Body of pancreas (tissue), 2 donors: ENCODE data around the genes GEMIN6 and SOS1.

DNA sequence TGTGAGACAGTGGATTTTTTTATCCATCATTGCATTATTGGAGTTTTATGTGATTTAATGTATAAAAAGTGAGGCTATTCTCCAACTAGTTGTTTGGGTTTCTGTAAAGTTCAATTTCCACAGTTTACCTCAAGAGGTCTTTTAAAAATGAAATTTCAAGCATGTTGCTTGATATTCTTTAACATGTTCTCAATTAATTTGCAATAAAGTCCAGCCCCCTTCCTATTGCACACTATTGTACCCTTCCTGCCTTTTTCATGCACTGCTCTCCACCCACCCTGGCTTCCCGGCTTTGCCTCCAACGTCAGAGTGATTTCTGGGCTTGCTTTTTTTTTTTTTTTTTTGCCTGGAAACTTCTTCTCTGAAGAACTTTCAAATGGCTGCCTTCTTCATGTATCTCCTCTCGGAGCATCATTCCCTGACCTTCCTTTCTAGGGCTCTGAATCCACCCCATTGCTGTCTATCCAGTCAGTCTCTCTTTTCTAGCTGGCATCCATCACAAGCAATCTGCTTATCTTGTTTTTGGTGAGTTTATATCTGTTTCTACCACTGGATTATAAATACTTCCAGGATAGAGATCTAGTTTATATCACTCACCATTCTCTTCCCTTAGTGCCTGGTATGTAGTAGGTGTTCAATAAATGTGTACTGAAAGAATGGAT, 24.4 kb upstream of the CYP1B1 start:
- PRO-cap: no peak
- RAMPAGE, long total RNA, 2 experiments: no peak in any of the 2 experiments

DNA sequence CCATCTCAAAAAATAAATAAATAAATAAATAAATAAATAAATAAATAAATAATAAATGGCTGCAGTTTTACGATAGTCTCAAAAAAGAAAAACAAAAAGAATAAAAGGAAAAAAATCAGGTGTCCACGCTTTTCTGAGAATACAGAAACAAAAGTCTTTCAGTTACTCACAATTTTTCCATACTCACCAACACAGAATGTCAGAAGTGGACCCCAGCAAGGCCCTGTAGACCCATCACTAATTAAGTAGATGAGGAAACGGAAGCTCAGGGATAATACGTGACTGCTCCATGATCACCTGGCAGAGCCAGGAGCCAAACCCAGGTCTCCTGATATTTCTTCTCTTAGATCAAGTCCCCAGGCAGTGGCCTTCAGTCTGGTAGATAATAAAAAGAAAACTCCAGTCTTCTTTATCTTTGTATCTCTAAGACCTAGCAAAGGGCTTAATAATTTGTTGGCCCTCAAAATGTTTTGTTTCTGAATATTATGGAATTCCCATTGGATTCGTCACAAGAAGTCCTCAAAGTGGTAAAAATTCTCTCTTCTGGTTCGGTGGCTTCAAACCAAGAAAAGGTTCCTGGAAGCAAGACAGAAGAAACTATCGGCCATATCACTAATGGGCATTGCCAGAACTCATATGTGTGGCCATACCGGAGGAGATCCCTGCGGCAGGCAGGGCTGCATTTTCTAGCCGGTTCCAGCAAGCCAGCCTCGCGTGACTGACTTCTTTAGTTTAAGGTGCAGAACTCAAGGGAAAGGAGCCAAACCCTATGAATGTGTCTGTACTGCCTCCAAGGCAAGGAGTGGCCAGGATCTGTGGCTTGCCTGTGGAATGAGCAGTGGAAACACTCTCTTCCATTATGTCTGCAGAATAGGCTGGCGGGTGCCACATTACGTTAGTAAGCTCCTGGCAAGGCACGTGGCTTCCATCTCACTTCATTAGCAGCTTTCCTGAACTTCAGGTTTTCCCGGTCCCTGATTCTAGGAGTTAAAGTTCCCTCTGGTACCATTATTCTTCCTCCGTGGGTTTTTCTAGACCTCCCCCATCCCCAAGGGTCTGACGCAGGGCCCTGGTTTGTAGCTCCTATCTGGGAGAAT, 137.9 kb downstream of the ATL2 start:
- PRO-cap: no peak
- RAMPAGE, long total RNA, 2 experiments: no peak in any of the 2 experiments

DNA sequence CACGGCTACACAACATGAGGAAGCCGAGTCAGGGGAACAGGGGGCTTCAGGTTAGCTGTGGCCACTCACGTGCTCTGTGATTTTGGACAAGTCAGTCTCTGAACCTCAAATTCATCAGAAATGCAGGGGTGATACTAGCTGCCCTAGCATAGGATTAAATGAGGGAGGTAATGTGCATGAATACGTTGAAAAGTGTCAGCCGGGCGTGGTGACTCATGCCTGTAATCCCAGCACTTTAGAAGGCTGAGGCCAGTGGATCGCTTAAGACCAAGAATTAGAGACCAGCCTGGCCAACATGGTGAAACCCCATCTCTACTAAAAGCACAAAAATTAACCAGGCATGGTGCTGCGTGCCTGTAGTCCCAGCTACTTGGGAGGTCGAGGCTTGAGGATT, 69.0 kb downstream of the HNRNPLL start:
- PRO-cap: no peak
- RAMPAGE, long total RNA, 2 experiments: no peak in any of the 2 experiments

GRCh38 chr2:38620502-38620757, 17.7 kb upstream of the HNRNPLL start:
- PRO-cap: no peak
- RAMPAGE, long total RNA, 2 experiments: no peak in any of the 2 experiments

DNA sequence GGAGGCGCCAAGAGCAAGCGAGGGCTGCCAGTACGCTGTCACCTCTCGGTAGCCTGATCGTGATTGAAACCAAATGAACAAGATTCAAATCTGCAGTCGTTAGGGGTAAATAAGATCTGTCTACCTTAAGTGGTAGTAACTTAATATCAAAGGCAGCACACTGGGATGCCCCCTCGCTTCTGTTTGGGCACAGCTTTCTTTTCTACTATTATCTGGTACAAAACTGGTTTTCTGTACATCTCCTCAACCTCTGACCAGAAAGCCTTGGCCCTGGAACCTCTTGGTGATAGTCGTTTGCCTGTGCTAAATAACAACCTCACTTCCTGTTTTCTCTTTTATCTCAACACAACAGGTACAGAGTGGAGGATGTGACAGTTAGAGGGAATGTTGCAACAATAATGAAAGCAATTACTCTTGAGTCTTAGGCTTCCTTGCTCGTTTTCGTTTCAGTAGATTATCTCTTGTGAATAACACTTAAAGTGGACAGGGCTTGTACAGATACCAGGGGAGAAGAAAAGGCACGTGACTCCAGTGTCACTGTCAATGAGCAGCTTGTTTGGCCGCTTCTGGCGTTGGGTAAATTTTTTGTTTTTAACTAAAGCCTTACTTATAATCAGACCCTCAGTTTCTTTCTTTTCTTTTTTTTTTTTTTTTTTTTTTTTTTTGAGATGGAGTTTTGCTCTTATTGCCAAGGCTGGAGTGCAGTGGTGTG, 22.2 kb upstream of the GALM start:
- PRO-cap: no peak
- RAMPAGE, long total RNA, 2 experiments: no peak in any of the 2 experiments

- PRO-cap: no peak
- RAMPAGE, long total RNA, 2 experiments: no peak in any of the 2 experiments
These were observed 36.6 kb downstream of the GALM start for GRCh38 chr2:38702562-38702848.

DNA sequence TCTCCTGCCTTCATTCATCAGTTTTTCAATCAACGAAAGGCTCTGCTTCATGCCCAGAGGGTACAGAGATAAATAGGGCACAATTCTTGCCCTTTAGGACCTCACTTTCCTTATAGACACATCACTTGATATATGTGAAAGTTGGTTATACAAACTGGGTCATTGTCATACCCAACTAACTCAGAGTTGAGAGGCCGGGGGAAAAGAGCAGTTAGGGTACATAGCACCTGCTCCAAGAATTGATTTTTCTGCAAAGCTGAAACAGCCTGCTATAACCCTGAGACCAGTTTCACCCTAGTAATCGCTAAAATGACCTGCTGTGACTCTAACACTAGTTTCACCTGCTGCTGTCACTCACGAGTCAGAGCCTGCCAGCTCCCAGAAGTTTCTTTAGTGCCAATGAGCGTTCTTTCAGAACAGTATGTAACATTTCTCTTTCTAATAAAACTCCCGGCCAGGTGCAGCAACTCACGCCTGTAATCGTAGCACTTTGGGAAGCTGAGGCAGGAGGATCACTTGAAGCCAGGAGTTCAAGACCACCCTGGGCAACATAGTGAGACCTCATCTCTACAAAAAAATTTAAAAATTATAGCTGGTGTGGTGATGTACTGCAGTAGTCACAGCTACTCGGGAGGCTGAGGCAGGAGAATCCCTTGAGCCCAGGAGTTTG, 28.0 kb downstream of the SRSF7 start:
- PRO-cap: no peak
- RAMPAGE, long total RNA, 2 experiments: no peak in any of the 2 experiments

- PRO-cap: no peak
- RAMPAGE, long total RNA, 2 experiments: no peak in any of the 2 experiments
These were observed 13.6 kb downstream of the SRSF7 start for GRCh38 chr2:38737246-38738192.

GRCh38 chr2:38778032-38778299, at the start of gene GEMIN6:
TSS of gene GEMIN6 (plus strand) at chr2:38778210.
- PRO-cap: bidirectional peak, plus-strand start at chr2:38778217, minus-strand start at chr2:38778127
- RAMPAGE, long total RNA, 2 experiments: start-site peak on the plus strand in 2 of 2 experiments, at chr2:38778195-38778236 at its widest, 96 to 145 reads per replicate

GRCh38 chr2:38996700-38997595, 107.3 kb downstream of the ARHGEF33 start:
- PRO-cap: no peak
- RAMPAGE, long total RNA, 2 experiments: start-site peak on the minus strand in 1 of 2 experiments, at chr2:38996837-38997408 at its widest, 13 reads per replicate

DNA sequence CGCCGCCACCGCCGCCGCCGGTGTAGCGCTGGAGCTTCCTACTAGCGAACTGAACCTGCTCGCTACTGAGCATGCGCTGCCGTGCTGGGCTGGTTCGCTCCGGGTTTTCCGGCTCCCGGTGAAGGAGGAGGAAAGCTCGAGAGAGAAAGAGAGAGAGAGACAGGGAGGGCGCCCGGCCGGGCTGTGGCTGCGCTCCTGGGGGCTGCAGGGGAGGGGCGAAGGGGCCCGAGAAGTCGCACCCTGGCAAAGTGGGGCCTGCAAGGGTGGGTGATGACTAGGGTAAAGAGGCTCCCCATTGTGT, at the start of gene SOS1:
SOS1 (minus strand) TSS at position 67 of the 301 bp plus-strand sequence.
- PRO-cap: bidirectional peak, plus-strand start at position 150 of the sequence, minus-strand start at position 22 of the sequence
- RAMPAGE, long total RNA, 2 experiments: no peak in any of the 2 experiments

DNA sequence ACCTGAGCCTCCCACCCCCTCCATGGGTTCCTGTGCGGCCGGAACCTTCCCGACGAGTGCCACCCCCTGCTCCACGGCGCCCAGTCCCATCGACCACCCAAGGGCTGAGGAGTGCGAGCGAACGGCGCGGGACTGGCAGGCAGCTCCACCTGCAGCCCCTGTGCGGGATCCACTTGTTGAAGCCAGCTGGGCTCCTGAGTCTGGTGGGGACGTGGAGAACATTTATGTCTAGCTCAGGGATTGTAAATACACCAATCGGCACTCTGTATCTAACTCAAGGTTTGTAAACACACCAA, 123.6 kb upstream of the SOS1 start:
- PRO-cap: no peak
- RAMPAGE, long total RNA, 2 experiments: no peak in any of the 2 experiments

DNA sequence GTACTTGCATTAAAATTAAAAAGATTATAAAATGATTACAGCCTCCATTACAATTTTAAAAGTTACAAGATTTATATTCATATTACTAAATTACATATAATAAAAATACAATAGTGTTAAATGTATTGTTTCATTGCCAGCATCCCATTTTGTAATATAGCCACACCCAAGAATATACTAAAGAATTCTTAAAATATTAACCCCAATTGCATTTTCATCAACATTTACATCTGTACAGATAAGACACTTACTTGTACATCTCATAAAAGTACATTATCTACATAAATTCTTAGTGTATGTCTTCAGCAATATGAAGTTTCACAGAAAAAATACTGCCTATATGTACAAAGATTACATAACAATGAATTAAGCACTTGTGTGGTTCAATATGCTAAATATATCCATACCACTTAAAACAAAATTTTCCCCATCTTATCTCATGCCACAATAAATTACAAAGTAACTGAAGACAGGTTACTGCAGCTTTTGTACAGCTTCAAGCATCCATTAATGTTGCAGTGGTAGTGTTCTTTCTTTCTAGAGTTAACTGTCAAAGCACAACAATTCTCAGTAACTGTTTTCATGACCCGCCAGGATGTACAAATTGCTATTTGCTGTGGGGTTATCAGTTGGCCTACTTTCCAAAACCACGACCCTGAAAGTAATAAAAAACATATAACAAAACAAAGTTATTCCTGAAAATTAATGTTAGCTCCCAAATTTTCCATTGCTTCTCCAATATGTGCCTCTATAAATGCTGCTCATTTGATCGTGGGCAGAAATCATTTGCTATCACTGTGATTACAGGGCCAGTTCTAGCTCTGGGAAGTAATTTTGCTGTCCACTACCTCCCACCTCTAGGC, 129.4 kb upstream of the SOS1 start:
- PRO-cap: no peak
- RAMPAGE, long total RNA, 2 experiments: start-site peak on the minus strand in 1 of 2 experiments, centred at position 369 of the sequence, 11 reads per replicate

DNA sequence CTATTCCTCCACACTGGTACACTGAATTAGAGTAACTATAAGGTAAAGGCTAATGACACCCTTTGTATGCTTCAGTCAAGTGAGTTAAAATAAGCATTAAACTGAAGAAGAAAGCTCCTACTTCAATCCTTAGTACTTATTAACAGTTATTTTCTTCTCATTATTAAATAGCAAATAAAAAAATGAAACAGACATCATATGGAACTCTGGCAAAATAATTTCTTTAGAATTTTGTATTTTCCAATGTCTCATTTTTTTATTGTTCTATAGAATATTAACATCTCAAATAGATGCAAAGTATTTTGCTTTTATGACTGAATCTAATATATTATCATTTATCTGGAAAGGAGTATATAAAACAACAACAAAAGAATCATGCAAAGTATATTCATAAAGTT, 128.7 kb downstream of the MAP4K3 start:
- PRO-cap: no peak
- RAMPAGE, long total RNA, 2 experiments: no peak in any of the 2 experiments

DNA sequence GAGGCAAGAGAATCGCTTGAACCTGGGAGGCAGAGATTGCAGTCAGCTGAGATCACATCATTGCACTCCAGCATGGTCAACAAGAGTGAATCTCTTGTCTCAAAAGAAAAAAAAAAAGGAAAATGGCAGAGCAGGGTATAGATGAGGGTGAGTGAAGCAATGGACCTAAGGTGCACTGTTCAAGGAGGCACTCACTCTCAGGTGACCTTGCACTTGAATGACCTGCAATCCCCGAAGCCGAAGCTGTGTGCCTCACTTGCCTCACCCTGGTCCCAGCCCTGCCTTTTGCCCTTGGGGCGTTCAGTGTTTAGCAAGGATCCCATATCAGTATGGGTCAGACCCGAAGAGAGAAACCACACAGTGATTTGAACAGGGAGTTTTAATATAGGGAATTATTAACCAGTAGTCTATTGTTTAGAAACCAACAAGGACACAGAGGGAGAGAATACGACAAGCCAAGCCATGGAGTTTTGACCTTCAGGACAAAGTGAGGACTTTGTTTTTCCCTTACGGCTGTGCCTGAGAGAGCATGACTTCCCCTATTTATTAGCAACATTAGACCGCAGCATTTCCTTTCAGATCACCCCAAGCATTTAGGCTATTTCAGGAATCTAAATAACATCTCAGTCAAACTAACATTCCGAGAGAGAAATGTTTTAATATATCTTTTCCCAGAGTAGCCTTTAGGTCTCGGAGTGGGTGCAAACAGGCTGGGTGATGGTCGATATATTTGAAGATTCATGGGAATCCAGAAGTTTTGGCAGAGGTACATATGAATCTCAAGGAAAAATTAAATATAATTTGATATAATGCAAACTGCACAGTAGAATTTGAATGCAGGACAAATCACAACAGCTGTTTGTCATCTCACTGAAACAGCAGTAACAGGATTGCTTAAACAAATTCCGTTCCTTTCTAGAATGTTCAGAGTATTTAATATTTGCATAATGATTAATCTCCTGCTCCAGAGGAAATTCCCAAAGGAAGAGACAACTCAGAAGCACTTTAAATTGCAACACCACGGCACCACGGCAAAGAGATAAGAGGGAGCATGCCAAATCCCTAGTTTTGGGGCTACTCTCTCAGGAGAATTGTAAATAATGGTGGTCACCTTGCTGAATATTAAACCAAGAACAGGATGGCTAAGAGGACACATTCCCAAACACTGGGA, 67.4 kb upstream of the MAP4K3 start:
- PRO-cap: no peak
- RAMPAGE, long total RNA, 2 experiments: no peak in any of the 2 experiments

GRCh38 chr2:39664899-39665774, 580 bp upstream of the TMEM178A start:
- PRO-cap: no peak
- RAMPAGE, long total RNA, 2 experiments: no peak in any of the 2 experiments

- PRO-cap: no peak
- RAMPAGE, long total RNA, 2 experiments: no peak in any of the 2 experiments
These were observed 214.8 kb downstream of the SLC8A1 start for GRCh38 chr2:40237053-40237580.

DNA sequence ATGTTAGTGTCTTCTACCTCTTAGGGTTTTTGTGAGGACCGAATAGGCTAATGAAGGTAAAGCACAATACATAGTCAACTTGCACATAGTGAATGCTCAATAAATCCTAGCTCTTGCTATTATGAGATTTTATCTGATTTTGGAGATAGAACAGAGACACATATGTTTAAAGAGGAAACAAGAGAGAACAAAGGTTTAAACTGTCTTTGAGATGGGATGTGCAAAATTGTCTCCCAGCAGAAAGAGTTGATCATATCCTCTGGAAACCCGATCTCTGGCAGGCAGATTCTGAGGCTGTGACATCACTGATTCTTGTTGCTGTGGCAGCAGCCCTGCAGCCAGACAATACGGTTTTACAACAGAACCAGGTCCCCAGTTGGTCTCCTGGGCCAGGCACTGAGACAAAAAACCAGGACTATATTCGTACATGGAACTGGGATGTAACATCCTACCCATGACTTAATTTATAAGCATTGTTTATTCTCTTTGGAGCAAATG, 80.3 kb downstream of the SLC8A1 start:
- PRO-cap: no peak
- RAMPAGE, long total RNA, 2 experiments: no peak in any of the 2 experiments

- PRO-cap: no peak
- RAMPAGE, long total RNA, 2 experiments: no peak in any of the 2 experiments
These were observed 22.4 kb downstream of the SLC8A1 start for GRCh38 chr2:40429127-40430199.

GRCh38 chr2:40457299-40457651, 5.4 kb upstream of the SLC8A1 start:
- PRO-cap: no peak
- RAMPAGE, long total RNA, 2 experiments: no peak in any of the 2 experiments